Right common carotid artery plus branches (tissue), 1 donor: ENCODE results near the genes EPS8 and CAPZA3.

GRCh38 chr12:14955910-14956825, 5.2 kb downstream of the ARHGDIB start:
- PRO-cap = no peak

- PRO-cap = no peak
These were observed 3.9 kb downstream of the ARHGDIB start for GRCh38 chr12:14957533-14957874.

GRCh38 chr12:14957875-14958394, 3.5 kb downstream of the ARHGDIB start:
- PRO-cap = no peak

DNA sequence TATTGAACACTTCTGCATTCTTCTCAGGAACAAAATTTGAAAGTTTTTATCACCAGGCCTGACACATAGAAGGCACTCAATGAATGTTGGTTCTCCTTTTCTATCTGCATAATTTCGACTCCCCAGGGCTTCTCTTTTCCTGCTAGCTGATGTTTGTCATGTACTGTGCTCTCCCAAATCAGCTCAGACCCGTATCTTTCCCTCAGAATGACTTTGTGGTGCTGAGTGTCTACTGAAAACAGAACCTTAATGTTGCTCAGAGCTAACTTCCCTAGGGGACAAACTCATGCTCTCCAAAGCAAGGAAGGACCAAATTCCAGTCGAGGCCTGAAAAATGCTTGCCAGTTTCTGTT, 2.0 kb downstream of the ARHGDIB start:
- PRO-cap = unidirectional peak, plus-strand start at position 259 of the sequence

DNA sequence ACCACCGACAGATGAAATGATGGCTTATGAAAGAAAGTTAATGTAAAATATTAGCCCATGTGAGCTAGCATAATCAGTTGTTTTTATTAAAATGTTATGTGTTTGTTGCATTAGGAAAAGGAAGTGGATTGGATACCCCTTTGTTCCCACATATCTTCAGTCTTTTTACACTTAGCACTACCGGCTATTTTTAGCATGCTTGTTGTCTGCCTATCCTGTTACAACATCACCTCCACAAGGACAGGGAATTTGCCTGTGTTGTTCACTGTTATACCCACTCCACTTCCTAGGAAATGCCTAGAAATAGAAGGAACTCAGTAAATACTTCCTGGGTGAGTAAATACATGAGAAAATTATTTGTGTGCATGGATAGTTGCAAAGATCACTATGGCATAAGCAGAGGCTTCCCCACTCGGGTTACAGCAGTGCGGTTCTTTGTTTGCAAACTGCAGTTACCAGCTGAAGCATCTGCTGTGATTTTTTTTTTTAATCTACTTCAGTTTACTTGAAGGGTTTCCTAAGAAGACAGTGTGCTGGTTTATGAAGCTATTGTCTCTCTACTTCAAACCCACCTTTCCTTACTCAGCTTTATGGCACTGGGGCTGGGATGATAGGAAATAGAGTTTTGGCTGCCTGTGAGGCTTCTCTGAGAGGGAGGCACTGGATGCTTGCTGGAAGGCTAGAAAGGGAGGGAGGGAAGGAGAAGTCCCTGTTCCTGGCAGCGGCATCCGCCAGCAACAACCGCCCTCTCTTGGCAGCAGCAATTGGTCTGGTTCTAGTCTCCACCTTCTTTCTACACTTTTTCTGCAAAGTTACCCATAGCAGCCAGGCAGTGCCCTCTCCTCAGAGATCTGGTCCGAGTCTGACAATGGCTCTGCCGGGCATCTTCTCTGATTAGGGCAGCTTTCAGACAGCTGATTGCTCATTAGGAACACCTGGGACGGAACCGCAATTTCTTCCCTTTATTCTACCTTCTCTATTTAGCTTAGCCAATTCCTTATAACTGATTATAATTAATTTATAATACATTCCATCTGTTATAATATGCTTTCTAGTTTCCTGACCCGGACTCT, 29.1 kb downstream of the PDE6H start:
- PRO-cap = no peak

DNA sequence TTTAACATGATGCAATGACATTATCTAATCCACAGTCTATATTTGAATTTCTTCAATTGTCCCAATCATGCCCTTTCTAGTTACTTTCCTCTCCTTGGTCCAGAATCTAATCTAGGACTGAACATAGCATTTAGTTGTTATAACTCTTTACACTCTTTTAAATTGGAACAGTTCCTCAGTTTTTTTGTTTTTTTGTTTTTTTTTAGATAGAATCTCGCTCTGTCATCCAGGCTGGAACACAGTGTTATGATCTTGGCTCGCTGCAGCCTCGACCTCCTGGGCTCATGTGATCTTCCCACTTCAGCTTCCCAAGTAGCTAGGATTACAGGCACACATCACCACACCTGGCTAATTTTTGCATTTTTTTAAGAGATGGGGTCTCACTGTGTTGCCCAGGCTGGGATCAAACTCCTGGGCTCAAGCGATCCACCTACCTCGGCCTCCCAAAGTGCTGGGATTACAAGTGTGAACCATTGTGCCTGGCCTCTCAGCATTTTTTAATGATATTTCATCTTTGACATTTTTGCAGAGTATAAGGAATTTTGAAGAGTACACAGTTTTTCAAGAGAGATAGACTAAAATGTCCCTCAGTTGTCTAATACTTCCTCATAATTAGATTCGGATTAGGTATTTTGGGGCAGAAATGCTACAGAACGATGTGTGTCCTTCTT, 63.0 kb downstream of the RERG start:
- PRO-cap = no peak

GRCh38 chr12:15164836-15165348, 56.3 kb downstream of the RERG start:
- PRO-cap = bidirectional peak, plus-strand start at chr12:15165129, minus-strand start at chr12:15165270

DNA sequence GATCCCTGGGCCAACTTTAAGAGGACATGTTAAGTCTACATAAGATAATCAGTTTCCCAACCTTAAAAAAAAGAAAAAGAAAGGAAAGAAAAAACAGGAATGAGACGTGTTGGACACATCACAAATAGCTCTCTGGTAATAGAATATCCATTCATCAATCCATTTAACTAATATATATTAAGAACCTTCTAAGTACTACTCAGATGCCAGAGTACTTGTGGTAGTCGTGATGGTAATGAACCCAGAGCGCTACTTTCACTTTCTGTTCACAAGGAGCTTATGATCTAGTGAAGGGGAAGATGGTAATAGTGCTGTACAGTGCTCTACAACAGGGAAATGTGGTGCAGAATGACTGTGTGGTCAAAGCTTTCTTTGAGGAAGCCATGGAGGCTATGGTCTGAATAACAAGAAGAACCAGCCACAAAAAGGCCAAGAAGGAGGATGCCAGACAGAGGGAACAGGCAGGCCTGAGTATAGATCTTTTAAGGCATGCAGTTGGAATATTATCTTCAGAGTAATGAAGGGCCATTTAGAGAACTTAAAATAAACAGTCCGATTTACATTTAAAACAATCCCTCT, 212.0 kb downstream of the PTPRO start:
- PRO-cap = no peak

GRCh38 chr12:15562172-15562893, 226.9 kb downstream of the EPS8 start:
- PRO-cap = unidirectional peak, minus-strand start at chr12:15562438

GRCh38 chr12:15656635-15657726, 132.2 kb downstream of the EPS8 start:
- PRO-cap = no peak

- PRO-cap = bidirectional peak, plus-strand start at chr12:15789440, minus-strand start at chr12:15789388; bidirectional peak, plus-strand start at chr12:15789549, minus-strand start at chr12:15789548; bidirectional peak, plus-strand start at chr12:15789860, minus-strand start at chr12:15789783
These were observed at the start of gene EPS8 for GRCh38 chr12:15788926-15789979. Gene EPS8 (minus strand): TSS chr12:15789388.

DNA sequence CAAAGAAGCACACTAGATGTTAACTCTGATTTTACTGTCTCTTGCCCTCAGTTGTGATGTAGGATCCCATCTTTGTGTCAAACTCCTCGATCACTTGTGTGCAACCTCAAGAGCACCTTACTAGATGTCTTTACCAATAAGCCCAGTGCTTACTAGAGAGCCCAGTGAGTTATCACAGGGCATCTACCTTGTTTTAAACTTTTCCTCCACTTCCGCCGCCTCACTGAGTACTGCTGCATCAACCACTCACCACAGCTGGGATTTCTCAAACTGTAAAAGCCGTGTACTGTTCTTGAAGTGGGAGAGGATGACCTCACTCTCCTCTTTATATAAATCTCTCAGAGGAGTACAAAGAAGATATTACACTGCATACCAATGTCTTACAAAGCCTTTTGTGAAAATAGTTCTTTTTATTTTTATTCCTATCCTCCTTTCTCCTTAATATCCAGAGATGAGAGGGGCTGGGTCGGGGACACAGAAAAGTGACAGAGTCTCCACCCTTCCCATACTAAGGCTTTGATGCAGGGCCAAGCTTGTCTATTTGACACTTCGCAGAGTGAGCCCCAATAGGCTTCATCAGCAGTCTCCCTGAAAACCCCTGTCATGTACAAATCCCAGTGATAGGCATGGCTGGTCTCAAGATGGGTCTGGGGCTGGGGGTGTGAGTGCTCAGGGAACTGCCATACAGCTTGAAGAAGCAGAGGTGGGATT, 94.1 kb downstream of the PLCZ1 start:
- PRO-cap = no peak

DNA sequence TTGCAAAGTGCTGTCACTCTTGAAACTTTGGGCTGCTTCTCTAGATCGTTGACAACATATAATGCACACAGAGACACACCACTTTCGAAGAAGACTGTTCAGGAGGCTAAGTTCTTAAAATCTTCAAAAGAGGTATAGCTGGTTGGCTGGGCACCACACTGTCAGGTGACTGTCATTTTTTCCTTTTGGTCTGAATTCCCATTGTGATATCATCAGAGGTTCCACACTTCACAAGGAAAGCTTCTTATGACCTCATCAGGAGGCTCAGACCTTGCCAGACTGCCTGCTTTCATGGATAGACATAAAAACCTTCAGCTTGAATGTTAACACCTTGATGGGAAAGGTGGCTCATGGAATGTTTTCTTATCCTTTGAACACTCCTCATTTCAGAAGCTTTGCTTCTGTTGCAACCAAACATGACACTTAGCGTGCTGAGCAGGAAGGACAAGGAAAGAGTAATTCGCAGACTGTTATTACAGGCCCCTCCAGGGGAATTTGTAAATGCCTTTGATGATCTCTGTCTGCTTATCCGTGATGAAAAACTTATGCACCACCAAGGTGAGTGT, at the start of gene CAPZA3:
Gene CAPZA3 (plus strand): TSS at position 267 of the 566 bp plus-strand sequence.
- PRO-cap = no peak

DNA sequence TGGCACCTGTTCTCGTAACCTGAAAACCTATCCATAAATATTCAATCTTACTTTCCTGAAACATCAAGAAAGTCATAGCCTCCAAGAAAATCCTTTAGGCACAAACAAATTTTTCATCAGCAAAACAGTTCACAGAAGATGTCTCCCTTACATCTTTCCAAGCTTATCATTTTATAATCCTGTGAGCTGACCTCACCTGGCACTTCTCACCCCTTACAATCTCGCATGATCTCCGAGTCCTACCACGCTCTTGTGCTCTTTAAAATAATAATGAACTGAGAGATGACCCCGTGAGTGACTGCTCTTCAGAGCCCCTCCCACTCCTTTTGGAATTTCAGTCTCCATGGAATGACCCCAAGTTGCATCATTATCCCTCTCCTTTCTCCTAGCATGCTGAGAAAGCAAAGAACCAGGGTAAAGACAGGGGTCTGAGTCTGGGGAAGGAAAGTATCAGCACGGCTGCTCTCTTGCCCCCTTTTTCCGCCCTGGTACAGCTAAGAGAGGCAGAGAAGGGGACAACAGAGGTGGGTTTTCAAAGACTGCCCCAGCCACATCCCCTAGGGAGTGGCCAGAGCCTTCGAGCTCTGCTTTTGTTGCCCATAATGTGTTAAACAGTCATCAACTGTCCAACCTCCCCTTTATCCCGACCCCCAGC, 178.4 kb upstream of the PLEKHA5 start:
- PRO-cap = no peak

- PRO-cap = no peak
These were observed 89.9 kb upstream of the PLEKHA5 start for GRCh38 chr12:19039579-19039992.

- PRO-cap = no peak
These were observed 107.2 kb downstream of the PLEKHA5 start for GRCh38 chr12:19236725-19237185.

DNA sequence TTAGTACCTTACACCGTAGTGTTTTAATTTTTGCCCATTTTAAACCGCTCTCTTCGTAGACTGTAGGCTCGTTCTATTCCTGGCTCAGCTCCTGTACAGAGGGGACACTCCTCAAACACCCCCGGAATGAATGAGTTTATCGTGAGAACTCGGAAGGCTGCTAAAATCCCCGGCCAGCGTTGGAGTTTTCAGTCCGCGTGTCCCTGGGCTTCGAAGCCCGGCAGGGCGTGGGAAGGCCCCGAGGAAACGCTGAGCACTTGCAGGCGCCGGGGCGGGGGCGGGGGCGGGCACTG, 236 bp upstream of the AEBP2 start:
- PRO-cap = no peak

DNA sequence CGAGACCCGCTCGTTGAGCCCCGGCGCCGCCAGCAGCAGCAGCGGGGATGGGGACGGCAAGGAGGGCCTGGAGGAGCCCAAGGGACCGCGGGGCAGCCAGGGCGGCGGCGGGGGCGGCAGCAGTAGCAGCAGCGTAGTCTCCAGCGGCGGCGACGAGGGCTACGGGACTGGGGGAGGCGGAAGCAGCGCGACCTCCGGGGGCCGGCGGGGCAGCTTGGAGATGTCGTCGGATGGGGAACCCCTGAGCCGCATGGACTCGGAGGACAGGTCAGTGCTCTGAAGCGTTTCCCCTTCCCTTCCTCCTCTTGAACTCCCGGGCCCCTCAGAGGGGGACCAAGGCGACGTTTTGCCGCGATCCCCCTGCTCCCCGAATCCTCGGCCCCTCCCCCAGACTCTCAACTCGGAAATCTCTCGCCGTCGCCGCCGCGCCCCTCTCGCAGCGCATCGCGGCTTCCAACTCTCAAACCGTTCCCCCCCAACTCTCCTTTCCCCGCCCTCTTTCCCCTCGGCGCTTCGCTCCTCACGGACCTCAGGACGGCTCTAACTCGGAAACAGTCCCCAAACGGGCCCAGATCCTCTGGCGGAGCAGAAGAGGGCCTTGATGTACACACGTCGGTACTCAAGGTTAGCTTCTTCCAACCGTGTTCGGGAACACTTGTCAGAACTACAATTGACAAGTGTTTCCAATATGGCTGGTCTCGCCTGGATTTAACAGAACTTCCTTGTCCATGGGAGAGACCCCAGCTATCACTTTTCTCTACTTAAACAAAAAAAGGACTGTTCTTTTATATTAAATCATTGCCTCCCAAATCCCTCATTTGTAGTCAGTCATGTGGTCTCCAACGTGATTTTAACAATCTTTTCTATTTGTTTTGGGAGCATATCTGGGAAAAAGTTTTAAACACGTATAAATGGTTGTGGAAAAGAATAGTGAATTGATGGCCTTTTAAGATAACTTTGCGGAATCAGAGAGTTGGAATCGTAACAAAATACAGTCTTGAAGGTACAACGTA, 1.1 kb downstream of the AEBP2 start:
- PRO-cap = bidirectional peak, plus-strand start at position 496 of the sequence, minus-strand start at position 462 of the sequence

DNA sequence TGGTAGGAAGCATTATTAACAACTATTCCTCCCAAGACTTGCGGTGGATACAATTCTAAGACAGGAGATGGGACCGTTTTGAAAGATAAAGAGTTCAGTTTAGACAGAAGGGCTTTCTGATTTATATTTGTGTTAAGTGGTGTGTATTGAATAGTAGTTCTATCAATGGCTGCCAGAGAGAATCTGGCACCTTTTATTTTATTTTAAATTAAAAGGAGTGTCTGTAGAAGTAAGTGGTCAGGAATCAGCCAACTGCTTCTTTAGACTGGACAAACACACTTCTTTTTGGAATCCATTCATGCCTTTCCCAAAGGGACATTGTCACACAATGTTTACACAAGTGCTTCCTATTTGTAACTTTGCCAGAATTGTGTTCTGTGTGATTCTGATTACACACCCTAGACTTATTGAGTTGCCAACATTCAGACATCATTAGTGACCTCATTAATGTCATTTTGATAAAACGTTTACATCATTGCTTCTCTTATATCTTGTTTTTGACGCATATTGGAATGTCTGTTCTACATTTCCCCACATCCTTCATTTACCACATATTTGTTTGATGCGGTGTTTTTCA, 305.3 kb downstream of the AEBP2 start:
- PRO-cap = no peak

DNA sequence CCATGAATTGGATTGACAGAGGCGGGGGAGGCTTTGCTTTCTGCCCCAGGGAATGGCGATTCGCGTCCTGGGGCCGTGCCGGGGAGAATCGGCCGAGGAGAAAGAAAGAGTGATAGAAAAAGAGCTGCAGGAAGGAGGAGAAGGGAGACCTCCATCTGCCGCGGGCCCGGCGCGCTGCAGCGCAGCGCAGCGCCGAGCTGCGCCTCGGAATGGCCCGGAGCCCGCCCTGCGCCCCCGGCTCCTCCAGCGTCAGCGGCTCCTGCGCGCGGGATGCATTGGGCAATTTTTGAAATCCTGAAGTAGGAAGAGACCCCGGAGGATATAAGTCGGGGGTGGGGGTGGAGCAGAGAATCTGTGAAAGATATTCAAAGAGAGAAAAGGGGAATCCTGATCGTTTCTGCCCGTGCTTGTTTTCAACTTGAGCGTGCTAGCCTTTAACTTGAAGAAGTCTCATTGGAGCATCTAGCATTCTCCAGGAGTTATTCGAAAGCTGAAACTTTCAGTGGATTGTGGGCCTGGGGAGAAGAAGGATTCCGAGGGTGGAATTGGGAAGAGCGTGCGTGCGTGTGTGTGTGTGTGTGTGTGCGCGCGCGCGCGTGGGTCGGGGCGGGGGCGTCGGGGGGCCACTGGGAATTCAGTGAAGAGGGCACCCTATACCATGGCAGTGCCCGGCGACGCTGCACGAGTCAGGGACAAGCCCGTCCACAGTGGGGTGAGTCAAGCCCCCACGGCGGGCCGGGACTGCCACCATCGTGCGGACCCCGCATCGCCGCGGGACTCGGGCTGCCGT, 485 bp downstream of the PDE3A start:
- PRO-cap = bidirectional peak, plus-strand start at position 182 of the sequence, minus-strand start at position 211 of the sequence; bidirectional peak, plus-strand start at position 654 of the sequence, minus-strand start at position 484 of the sequence